PFSK-1 (cell line): ENCODE measurements around a stretch of chr2.

GRCh38 chr2:215771890-215772433 lies 241.4 kb downstream of the MREG start:
- RRBS, result no CpG with 5 or more reads among the region's 1 CpG

DNA sequence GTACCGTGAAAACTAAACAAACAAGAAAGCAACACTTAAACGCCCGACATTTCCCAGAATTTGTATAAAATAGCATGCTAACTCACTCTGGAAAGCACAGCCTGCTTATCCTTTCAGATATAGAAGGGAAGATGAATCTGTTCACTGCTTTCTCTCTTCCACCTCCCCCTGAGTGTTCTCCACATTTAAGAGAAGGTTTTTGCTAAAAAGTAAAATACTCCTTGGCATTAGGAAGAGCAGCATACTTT lies 186.2 kb downstream of the MREG start:
- RRBS, result no CpG with 5 or more reads among the region's 3 CpGs

- RRBS, result no CpG with 5 or more reads among the region's 3 CpGs
Measured at GRCh38 chr2:215952905-215953680, 60.3 kb downstream of the MREG start.

GRCh38 chr2:216179135-216180303 lies 70.4 kb downstream of the XRCC5 start:
- RRBS, result no CpG with 5 or more reads among the region's 12 CpGs

- RRBS, result no CpG with 5 or more reads among the region's 7 CpGs
Measured at GRCh38 chr2:216486602-216487258, 11.9 kb upstream of the RPL37A start.

DNA sequence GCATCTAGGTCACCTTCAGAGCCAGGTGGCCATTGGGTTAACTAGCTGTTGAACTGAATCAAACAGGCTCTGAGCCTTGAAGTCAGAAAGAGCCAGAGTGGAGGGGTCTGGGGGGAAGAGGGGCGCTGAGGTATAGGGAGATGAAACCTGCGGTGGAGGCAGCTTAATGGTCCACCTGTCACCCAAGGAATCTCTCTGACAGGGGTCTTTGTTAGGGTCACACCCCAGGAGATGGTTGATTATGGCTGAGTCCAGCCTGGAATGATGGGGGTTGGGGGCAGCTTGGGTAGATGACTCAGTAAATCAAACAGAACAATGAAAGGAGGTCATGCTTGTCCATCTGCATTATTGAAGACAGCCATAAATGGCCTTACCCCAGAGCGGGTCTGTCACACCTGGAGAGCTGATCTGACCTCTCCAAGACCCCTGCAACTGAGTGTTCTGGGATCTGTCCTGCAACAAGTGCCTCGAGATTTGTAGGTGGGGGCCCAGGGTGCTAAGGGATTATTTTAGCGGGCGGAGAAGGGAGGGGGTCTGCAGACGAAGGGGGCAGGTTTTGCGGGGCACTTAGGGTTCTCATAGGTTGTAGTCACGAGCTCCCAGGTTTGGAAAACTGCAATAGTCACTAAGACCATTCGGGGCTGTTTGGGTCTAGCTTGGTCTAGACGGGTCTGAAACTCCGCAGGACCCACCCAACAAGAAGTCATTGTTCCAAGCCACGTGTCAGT lies 828 bp upstream of the IGFBP2 start:
- RRBS, result no CpG with 5 or more reads among the region's 13 CpGs

GRCh38 chr2:216643619-216644727 lies 10.8 kb downstream of the IGFBP2 start:
- RRBS, result no CpG with 5 or more reads among the region's 8 CpGs

GRCh38 chr2:216674571-216674975 lies 20.8 kb downstream of the IGFBP5 start:
- RRBS, result no CpG with 5 or more reads among the region's 6 CpGs

GRCh38 chr2:216683747-216684567 lies 11.4 kb downstream of the IGFBP5 start:
- RRBS, result no CpG with 5 or more reads among the region's 8 CpGs

DNA sequence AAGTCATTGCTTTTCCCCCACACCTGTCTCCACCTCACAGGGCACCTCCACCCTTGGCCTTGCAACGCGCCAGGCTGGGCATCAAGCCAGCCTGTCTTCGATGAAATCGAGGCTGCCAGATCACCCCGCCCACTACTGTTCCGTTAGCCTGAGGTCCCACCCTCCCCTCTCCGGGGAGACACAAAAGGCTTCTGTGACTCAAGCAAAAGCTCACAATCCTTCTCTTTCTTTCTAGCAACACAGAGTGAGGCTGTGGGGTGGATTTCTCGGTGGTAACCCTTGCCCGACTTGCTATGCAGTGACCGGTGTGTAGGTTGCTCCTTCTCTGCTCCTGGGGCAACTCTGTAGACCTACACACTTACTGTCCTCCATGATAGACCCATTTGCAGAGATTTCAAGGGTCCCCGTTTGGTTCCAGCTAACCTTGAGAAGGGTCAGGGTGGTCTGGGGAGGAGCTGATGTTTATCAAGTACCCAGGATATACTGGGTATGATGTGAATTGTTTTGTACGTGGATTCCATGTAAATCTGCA lies 9.8 kb downstream of the TNP1 start:
- RRBS, result no CpG with 5 or more reads among the region's 12 CpGs

- RRBS, result no CpG with 5 or more reads among the region's 5 CpGs
Measured at GRCh38 chr2:216850672-216851241, 9.1 kb downstream of the TNP1 start.

DNA sequence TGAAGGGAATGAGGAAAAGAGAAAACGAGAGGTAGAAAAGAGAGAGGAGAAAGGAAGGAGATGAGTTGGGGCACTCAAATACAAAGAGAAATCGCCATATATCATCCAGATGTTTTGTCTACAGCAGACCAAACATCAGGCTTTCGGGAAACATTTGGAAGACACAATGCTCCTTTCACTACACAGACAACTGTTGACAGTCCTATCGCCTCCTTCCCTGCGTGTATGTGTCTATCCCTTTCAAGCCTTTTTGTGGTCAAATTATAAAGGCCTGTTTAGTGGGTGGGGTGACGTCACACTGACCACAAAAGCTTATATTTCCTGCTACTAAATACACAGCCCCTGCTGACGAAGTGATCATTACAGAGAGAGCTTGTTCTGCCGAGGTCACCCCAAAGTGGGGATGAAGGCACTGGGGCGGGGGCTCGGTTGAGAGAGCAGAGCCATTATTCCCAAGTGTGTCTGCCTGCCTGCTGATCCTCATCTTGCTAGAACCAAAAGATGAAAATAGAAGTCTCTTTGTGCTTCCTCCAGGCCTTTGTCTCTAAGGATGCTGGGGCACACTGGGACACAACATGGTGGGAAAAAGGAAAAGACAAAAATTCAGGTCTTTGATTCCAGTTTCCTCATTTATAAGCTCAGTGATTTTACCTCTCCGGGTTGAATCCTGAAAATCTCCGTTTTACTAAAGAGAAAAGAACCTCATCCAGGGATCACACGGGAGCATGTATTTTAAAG lies 302.8 kb upstream of the TNP1 start:
- RRBS, result no CpG with 5 or more reads among the region's 13 CpGs

DNA sequence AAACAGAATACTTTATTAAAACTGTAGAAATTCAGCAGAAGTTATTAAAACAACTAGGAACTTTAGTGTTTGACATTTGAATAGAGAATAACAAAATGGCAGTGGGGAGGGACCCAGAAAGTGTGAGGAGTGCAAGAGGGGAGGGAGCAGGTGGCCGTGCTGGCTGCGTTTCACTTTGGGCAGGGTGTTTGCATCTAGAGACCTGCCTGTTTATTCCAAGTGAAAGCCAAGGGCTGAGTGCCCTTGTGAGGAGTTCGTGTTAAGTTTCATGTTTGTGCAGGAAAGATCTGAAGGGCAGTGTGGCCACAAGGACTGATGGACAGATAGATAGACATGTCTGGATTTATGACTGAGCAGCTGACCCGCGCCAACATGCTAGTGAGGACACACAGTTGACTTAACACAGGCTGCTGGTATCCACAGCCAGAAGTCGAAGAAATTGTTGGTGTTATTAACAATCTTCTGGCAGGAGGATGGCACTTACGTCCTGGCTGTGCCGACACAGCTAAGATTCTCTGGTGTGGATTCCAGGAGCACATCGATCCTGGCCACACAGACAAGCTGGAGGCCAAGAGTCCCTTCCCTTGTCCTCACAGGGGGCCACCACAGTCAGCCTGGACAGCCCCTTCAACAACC lies 387.6 kb upstream of the TNP1 start:
- RRBS, result no CpG with 5 or more reads among the region's 9 CpGs

DNA sequence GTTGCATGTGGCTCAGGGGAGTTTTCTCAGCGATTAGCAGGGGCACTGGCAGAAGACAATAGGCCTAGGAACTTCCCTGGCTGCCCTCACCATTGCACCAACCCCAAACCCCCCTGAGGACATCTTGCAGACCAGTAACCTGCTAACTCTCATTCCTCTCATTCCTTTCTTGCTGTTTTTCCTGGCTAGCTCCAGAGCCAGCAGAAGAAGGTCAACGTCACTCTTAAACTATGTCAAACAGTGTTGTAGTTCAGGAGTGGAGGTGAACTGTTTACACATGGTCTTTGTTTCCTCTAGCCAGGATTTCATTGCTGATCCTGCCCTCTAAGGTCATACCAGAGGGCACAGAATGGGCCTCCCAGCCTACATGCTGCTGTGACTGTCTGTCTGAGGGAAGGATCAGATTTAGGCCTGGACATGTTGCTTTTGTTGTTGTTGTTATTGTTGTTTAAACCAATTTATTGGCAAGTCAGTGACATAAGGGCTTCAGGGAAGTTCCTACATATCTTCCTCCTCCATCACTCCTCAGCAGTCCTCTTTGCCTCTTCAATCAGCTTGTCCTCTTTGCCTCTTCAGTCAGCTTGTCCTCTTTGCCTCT lies 471.8 kb upstream of the TNP1 start:
- RRBS, result no CpG with 5 or more reads among the region's 2 CpGs

GRCh38 chr2:217361095-217361406 lies 501.2 kb upstream of the TNP1 start:
- RRBS, result no CpG with 5 or more reads among the region's 1 CpG

DNA sequence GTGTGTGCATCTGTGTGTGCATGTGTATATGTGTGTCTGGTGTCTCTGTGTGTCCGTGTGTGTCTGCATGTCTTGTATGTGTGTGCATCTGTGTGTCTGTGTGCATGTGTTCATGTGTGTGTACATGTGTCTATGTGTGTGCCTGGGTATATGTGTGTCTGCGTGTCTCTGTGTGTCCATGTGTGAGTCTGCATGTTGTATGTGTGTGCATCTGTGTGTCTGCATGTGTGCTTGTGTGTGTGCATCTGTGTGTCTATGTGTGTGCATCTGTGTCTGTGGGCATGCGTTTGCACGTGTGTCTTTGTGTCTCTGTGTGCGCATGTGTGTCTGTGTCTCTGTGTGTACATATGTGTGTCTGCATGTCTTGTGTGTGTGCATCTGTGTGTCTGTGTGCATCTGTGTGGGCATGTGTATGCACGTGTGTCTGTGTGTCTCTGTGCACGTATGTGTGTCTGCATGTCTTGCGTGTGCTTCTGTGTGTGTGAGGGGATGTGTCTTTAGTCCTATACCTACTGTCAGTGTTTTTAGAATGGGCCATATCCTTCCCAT lies 207.7 kb downstream of the TNS1 start:
- RRBS, result no CpG with 5 or more reads among the region's 8 CpGs

- RRBS, result 88% methylated on average over 4 of the region's 14 CpGs
Measured at GRCh38 chr2:217798773-217799630, 203.8 kb downstream of the TNS1 start.

GRCh38 chr2:217829343-217829542 lies 173.6 kb downstream of the TNS1 start:
- RRBS, result no CpG with 5 or more reads among the region's 5 CpGs

DNA sequence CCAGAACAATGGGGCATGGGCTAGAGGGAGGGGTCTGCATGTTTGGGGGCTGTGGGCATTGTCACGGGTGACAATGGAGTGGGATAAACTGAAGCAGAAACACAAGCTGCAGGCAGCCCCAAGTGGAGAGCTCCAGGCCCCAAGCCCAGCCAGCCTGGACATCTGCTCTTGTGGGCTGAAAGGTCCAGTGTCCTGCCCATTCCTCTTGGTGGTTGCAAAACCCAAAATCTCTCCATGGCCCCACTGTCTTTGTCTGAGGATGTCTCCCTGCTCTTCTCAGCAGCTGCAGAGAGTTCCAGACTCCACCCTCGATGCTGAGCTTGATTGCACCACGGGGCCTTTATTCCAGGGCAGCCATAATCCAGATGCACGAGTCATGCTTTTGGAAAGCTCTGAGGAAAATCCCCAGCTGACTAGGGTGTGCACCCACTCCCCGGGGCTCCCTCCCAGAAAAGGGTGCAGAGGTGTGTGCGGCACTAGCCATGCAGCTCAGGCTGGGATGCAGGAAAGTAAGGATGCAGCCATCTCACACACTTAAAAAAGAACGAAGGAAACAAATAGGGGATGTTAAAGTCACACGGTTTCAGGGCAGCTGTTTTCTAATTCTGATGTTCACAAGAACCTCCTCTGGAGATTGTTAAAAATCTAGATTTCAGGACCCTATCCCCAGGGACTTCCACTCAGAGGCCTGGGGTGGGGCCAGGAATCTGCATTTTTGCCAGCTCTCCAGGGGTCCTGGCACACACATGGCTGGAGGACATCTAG lies 149.2 kb downstream of the TNS1 start:
- RRBS, result no CpG with 5 or more reads among the region's 8 CpGs